H4 (cell line): ENCODE results near the genes LCN12 and UAP1L1.

GRCh38 chr9:136645307-136645721, 17.4 kb upstream of the EGFL7 start:
- RAMPAGE, long total RNA: no peak

DNA sequence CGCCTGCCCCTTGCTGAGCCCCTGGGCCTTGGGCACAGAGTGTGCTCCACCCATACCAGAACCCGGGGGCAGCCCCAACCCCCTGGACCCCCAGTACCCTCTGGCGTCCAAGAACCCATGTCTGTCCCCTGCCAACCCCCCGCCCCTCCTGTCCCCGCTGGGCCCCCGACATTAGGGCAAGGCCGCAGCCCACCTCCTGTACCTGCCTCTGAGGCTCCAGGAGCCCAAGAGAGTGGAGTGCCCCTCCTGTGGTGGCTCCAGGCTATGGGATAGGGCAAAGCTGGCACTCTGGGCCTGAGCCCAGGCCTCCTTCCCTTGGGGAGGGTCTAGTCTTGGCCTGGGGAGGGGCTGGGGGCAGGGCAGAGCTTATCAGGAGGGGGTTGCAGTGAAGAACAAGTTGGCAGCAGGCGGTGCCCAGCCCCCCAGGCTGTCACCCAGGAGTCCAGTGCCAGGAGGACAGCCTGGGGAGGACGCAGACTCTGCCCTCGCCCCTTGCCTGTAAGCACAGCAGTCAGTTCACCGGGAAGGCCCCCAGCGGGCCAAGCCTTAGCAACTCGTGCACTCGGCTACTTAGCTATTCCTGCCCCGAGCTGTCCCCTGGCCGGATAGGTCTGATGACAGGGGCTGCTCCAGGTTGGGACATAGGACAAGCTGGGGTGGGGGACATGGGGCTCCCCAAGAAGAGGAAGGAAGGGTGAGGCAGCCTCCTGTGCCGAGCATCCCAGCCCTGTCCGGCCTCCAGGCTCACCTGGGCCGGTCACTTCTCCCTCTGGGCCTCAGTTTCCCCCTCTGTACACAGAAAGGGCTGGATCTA, 2.4 kb upstream of the EGFL7 start:
- RAMPAGE, long total RNA: no peak

DNA sequence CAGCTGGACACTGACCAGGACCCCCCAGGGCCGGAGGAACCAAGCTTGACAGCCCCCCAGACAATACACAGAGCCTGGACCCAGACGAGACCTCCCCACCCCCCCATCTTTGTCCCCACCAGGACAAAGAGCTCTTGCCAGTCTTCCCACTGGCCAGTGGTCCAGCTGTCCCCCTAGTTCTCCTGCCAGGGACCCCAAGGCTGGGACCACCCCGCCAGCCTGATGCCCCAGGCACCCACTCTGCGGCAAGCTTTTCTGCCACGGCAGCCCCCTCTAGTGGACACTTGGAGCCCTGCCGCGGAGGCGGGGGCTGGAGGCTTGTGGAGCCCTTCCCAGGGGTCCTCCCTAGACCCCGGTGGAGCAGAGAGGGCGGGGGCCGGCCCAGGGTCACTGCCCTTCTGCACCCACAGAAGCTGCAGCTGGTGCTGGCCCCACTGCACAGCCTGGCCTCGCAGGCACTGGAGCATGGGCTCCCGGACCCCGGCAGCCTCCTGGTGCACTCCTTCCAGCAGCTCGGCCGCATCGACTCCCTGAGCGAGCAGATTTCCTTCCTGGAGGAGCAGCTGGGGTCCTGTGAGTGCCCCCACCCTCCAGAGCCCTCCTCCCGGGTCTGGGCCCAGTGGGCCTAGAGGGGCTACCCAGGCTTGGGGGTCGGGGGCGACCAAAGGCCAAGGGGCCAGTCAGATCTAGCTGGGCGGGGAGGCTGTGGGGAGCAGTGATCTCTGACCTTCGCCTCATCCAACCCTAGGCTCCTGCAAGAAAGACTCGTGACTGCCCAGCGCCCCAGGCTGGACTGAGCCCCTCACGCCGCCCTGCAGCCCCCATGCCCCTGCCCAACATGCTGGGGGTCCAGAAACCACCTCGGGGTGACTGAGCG, 9.0 kb downstream of the EGFL7 start:
- RAMPAGE, long total RNA: no peak

DNA sequence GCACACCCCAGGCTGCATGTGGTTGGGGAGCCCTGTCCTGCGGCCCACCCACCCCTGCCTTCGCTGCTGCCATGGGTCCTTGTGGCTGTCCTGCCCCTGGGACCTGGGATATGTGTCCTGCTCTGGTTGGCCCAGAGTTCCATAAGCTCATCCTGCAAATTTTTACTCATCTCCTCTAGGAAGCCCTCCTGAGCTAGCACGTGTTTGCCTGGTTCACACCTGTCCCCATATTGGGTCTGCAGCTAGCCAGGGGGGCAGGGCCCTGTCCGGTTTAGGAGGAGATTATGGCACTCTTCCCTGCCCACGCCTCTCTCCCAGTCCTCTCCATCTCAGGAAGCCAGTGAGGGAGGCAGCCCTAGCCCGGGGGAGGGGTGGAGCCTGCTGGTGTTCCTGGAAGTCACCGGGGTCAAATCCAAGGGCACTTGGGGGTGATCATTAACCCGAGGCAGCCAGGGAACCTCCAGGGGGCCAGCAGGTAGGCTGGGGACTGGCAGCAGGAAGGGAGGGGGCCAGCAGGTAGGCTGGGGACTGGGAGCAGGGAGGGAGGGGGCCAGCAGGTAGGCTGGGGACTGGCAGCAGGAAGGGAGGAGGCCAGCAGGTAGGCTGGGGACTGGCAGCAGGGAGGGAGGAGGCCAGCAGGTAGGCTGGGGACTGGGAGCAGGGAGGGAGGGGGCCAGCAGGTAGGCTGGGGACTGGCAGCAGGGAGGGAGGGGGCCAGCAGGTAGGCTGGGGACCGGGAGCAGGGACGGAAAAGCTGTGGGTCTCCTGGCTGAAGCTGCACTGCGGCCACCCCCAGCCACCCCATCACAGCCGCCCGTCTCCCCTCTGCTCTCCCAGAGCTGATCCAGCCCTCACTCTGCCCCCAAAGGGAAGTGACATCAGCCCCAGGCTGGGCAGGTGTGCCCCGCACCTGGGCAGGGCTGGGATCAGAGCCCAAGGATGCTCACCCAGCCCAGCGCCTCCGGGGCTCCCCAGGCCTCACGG, 12.1 kb downstream of the AGPAT2 start:
- RAMPAGE, long total RNA: no peak

- RAMPAGE, long total RNA: no peak
Observed at GRCh38 chr9:136729092-136729626, 13.6 kb downstream of the LCN10 start.

- RAMPAGE, long total RNA: no peak
Observed at GRCh38 chr9:136846892-136847212, 2.4 kb upstream of the PHPT1 start.

DNA sequence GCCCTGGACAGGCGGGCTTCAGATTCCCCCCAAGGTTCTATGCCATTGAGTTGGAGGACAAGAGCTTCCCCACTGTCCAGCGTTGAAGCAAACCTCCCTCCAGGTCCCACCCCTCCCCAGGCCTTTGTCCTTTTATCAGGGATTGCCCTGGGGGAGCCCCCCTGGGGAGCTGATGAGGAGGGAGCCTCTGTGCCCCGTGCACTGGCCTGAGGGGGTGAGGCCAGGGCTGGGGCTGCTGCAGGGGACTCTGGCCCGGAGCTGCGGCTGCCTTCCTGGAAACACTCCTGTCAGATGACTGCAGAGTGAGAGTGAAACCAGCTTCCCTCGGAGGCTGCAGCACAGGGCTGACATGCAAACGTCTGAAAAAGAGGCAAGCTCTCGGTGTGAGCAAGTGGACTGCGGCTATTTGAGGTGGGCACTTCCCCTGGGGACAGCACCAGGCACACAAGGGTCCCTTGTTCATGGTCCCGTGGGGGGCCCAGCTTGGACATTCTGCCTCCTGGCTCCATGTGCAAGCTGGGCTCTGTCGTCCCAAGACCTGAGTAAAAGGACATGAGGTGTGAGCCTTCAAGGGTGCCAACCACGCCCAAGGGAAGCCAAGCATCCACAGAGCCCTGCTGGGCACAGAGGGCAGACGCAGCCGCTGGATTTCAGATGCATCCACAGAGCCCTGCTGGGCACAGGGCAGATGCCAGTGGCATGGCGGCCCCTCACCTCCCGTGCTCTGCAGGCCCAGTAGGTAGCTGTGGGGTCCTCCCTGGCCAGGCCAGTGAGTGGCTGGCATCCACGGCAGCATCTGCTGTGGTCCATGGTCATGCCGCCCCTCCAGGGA, 4.5 kb upstream of the TRAF2 start:
- RAMPAGE, long total RNA: no peak

- RAMPAGE, long total RNA: no peak
Observed at GRCh38 chr9:136882455-136883086, 3.7 kb upstream of the TRAF2 start.

DNA sequence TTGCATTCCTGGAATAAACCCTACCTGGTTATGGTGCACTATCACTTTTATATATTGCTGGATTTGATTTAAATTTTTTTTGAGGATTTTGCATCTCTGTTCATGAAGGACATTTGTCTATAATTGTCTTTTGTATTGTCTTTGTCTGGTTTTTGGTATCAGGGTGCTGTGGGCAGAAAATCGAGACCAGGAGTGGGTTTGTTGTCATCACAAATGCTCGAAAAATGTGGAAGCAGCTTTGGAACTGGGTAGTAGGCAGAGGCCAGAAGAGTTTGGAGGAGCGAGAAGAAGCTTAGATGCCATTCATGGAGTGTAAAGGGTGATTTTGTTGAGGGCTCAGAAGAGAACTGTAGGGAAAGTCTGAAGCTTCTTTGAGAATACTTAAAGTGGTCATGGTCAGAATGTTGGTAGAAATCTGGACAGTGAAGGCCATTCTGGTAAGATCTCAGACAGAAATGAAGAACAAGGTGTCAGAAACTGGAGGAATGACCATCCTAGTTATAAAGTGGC, 11.7 kb downstream of the FBXW5 start:
- RAMPAGE, long total RNA: no peak

- RAMPAGE, long total RNA: no peak
Observed at GRCh38 chr9:136951935-136953038, at the start of gene LCN12. LCN12 (plus strand) TSS chr9:136952273.

- RAMPAGE, long total RNA: no peak
Observed at GRCh38 chr9:136975651-136976100, 1.6 kb upstream of the PTGDS start.

DNA sequence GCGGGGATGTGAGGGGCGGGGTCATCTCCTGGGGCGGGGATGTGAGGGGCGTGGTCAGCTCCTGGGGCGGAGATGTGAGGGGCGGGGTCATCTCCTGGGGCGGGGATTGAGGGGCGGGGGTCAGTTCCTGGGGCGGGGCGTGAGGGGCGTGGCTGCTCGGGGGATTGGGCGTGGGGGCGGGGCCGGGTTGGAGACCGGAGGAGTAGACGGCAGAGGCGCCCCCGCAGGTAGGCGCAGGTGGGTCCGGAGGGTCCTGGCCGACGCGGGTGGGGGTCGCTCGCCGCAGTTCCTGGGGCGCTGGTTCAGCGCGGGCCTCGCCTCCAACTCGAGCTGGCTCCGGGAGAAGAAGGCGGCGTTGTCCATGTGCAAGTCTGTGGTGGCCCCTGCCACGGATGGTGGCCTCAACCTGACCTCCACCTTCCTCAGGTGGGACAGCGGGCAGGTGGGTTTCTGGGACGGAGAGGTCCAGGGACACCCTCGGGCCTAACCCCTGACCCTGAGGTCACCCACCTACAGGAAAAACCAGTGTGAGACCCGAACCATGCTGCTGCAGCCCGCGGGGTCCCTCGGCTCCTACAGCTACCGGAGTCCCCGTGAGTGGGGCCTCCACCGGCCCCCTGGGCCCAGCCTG, 1.5 kb downstream of the PTGDS start:
- RAMPAGE, long total RNA: no peak

DNA sequence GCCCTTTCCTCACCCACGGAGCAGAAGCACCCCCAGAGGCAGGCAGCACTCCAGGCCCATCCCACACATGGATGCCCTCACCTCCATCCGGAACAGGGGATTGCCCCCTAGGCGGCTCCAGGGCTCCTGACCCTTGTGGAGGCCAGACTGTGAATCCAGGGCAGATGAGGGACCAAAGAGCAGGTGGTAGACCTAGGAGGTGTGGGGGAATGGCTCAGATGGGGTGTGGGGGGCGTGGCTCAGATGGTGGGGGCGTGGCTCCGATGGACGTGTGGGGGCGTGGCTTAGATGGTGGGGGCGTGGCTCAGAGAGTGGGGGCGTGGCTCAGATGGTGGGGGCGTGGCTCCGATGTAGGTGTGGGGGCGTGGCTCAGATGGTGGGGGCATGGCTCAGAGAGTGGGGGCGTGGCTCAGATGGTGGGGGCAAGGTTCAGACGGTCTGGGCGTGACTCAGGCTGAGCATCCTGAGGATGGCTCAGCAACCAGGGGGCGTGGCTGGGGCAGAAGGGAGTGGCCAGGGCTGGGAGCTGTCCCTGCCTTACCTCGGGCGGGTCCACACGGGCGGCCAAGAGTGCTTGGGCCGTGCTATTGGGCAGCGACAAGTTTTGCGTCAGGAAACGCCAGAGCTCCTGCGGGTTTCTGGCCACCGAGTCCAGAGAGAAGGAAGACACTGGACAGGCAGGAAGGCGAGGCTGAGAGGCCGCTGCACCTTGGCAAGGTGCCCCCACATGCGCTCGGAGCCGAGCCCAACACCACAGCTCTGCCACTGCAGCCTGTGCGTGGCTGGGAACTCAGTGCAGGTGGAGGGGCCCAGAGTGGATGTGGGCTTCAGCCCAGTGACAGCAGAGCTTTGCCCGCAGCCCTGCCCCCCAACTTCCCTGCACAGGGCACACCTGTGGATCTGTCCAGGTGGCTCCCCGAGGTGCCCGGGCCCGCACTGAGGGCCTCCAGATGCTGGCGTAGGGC, 5.9 kb downstream of the ABCA2 start:
- RAMPAGE, long total RNA: no peak

DNA sequence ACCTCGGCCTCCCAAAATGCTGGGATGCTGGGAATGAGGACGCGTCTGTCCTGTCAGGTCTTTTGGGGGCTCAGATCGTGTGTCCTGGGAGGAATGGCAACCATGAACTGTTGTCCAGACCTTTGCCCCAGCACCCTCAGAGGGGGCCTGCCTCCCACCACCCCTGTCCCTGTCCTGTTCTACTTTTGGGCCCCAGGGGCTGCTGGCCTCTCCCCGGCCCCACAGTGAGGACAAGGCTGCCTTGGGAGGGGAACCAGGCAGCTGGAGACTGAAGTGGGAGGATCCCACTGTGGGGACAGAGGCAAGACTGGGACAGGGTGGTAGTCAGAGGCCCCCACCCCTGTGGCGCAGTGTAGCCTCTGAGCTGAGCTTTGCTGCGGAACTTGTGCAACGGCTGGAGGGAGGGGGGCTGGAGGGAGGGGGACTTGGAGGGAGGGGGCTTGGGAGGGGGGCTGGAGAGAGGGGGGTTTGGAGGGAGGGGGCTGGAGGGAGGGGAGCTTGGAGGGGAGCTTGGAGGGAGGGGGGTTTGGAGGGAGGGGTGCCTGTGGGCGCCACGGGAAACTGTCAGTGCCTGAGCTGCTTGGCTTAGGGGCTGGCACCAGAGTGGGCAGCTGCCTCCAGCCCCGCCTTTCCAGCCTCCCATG, 2.1 kb upstream of the FUT7 start:
- RAMPAGE, long total RNA: no peak

DNA sequence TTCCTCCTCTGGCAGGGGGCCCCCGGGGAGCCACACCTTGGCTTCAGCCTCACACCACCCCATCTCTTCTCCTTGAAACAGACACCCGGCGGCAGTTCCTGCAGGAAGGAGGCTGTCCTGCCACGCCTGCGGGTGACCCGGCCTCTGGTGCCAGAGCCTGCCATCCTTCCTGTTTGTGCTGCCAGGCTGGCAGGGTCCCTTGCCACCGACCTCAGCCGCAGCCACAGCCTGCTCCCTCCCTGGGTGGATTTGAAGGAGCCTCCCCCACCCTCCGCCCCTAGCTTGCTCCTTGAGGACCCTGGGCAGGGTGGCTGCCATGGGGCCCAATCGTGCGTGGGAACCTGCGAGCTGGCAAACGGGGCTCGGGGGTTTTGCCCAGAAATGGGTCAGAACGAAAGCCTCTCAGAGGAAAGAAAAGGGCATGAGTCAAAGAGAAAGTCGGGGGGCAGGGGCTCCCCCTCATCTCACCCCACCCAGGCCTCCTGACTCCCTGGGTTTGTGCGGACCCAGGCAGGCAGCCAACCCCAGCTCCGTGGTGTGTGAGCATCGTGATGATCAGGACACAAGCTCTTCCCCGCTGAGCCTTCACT, 2.8 kb upstream of the FUT7 start:
- RAMPAGE, long total RNA: no peak

- RAMPAGE, long total RNA: no peak
Observed at GRCh38 chr9:137048438-137049342, 2.7 kb upstream of the NPDC1 start.

- RAMPAGE, long total RNA: no peak
Observed at GRCh38 chr9:137076742-137077840, at the start of gene UAP1L1. UAP1L1 (plus strand) TSS chr9:137077517.

DNA sequence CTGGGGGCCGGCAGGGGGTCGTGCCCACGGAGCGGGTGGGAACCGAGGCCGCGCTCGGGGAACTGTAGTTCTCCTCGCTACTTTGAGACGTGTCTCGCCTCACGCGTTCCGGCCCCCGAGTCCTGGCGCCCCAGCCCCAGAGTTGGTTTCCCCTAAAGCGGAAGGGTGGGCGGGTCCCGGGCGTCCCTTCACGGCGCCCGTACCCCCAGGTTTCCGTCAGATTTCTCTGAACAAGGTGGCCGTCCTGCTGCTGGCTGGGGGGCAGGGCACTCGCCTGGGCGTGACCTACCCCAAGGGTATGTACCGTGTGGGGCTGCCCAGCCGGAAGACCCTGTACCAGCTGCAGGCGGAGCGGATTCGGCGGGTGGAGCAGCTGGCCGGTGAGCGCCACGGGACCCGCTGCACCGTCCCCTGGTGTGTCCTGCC, 537 bp downstream of the UAP1L1 start:
- RAMPAGE, long total RNA: no peak

DNA sequence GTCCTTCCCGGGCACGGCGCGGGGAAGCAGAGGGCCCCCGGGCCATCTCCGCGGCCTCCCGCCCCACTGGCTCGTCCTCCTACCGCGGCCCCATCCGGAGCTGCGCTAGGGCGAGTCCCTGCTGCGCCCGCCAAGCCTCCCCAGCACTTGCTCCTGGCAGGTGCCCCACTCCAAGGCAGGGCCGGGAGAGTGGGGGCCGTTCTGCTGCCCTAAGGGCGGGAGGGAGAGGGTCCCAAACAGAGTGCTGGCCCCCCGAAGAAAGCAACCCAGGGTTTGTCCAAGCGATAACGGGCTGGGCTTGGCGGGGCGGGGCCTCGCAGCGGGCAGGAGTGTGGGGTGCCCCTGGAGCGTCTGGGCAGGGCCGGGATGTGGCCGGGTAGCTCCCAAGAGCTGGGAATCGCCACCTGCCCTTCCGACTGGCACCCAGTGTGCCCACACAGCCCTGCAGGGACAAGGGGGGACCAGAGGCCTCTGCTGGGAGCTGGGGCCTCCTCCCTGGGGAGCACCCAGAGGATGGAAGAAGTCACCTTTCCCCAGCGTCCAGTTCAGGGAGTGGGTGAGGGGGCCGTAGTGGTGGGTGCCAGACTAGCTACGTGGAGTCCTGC, 461 bp upstream of the DPP7 start:
- RAMPAGE, long total RNA: no peak

GRCh38 chr9:137128696-137129407, 10.1 kb upstream of the GRIN1 start:
- RAMPAGE, long total RNA: no peak